ENCODE measurements around a stretch of chr2.

GRCh38 chr2:201118146-201119188 lies 2.5 kb downstream of the CFLAR start:
- PRO-cap, 2 experiments: peak in 2 of 2 experiments; most common plus-strand start chr2:201119026 (in 2); most common minus-strand start chr2:201118607 (in 2)

GRCh38 chr2:201170900-201171912 lies 11.7 kb upstream of the CASP10 start:
- PRO-cap, 2 experiments: no peak in any of the 2 experiments

DNA sequence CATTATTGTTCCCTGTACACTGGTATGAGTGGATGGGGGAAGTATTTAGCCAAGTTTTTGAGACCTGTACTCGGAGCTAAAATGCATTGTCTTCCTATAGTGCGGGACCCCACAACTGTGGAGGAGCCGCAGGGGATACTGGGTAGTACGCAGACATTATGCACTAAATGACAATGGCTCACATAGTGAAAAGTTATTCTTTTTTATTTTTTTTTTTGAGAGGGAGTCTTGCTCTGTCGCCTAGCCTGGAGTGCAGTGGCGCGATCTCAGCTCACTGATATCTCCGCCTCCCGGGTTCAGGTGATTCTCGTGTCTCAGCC lies 26.1 kb upstream of the CASP8 start:
- PRO-cap, 2 experiments: no peak in any of the 2 experiments

DNA sequence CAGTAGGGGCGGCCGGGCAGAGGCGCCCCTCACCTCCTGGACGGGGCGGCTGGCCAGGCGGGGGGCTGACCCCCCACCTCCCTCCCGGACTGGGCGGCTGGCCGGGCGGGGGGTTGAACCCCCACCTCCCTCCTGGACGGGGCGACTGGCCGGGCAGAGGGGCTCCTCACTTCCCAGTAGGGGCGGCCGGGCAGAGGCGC lies 22.7 kb downstream of the CASP8 start:
- PRO-cap, 2 experiments: no peak in any of the 2 experiments

DNA sequence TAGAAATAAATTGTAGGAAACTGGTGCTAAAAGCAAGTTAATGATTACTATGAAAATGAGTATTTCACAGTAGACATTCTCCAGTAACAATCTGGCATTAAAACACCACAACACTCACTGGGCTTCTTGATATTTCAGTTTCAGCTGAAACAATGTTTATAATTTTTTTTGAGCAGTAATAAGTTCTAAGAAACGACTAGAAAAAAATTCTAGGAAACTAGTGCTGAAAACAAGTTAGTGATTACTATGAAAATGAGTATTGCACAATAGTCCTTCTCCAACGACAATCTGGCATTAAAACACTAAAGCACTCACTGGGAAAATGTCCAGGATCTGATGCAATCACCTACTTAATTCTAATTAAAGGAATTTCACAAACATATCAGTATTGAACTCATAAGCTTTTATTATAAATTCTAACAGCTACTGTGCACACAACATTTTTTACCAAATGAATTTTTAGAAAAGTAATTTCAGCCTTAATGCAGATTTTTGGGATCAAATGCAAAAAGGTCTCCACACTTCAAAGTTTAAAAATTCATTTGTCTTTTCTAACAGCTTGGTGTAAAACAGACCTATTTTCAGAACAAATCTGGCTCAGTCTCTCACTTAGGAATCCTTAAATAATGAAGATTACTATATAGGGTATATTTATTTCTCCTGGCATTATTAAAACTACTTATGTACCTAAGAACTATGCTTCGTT lies 44.8 kb downstream of the TRAK2 start:
- PRO-cap, 2 experiments: peak in 2 of 2 experiments; most common plus-strand start position 407 of the sequence (in 2); most common minus-strand start position 290 of the sequence (in 1)

- PRO-cap, 2 experiments: peak in 2 of 2 experiments; most common plus-strand start chr2:201642625 (in 1); most common minus-strand start chr2:201642670 (in 1)
These were observed 918 bp downstream of the TMEM237 start for GRCh38 chr2:201642238-201642931.

DNA sequence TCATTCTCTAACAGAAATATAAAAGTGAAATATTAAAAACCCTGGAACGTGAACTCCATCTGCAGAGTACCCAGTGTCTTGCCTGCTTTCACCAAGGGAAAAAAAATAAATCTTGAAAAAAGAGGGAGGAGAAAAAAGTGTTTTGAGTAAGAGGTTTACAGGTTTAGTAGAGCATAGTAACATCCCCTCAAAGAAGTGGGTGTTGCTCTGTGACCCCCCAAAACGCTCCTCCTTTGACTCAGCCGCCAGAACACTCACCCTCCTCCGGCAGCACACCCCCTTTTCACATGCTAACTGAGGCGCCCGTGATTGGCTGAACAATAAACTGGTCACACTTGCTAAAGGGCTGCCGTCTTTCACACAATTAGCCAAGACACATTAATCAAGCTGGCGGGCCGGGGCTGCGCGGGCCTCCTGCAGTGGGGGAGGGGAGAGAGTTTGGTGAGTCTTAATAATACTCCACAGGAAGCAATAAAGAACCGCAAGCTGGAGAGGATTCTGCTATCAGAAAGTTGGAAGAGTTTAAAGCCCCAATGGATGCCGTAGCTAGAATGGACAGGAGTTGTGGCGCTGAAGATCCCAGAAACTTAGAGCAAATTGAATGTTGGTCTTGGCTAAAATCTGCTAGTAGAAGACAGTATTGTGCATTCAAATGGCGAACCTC lies 52.5 kb downstream of the CDK15 start:
- PRO-cap, 2 experiments: no peak in any of the 2 experiments

- PRO-cap, 2 experiments: no peak in any of the 2 experiments
These were observed 105.0 kb downstream of the CDK15 start for GRCh38 chr2:201911368-201911681.

GRCh38 chr2:201966814-201967405 lies 66.7 kb upstream of the FZD7 start:
- PRO-cap, 2 experiments: no peak in any of the 2 experiments

DNA sequence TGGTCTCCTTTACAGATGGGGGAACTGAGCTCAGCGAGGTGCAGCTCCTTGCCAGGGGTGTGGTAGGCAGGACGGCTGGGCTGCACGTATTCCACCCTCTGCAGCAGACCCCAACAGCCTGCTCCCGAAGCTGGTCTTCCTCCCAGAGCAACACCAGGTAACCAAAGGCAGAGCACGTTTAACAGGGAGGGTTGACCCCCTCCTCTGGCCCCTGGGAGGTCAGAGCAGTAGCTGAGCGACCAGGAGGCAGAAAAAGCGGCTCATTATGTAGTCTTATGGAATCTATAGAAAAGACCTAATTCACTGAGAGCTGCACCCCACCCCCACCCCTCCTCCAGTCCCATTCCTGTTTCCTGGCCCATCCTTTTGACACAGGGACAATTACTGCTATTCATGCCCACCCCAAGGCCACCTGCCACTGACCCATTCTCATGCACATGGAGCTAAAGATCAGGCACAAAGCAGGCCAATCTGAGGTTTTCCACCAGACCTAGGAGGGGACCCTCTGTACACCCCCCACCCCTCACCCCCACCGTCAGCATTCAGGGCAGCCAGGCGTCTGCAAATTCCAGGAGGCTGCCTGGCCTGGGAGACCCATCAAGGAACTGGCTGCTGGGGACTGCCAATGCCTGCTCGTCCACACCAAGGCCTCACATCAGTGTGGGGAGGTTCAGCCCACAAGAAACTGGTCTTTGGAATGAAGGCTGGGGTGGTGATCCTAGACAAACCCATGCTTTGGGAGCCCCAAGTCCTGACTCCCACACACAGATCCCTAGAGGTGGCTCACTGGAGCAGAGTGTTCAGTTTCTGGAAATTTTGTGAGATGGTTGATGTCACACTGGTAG lies 60.8 kb upstream of the FZD7 start:
- PRO-cap, 2 experiments: no peak in any of the 2 experiments

DNA sequence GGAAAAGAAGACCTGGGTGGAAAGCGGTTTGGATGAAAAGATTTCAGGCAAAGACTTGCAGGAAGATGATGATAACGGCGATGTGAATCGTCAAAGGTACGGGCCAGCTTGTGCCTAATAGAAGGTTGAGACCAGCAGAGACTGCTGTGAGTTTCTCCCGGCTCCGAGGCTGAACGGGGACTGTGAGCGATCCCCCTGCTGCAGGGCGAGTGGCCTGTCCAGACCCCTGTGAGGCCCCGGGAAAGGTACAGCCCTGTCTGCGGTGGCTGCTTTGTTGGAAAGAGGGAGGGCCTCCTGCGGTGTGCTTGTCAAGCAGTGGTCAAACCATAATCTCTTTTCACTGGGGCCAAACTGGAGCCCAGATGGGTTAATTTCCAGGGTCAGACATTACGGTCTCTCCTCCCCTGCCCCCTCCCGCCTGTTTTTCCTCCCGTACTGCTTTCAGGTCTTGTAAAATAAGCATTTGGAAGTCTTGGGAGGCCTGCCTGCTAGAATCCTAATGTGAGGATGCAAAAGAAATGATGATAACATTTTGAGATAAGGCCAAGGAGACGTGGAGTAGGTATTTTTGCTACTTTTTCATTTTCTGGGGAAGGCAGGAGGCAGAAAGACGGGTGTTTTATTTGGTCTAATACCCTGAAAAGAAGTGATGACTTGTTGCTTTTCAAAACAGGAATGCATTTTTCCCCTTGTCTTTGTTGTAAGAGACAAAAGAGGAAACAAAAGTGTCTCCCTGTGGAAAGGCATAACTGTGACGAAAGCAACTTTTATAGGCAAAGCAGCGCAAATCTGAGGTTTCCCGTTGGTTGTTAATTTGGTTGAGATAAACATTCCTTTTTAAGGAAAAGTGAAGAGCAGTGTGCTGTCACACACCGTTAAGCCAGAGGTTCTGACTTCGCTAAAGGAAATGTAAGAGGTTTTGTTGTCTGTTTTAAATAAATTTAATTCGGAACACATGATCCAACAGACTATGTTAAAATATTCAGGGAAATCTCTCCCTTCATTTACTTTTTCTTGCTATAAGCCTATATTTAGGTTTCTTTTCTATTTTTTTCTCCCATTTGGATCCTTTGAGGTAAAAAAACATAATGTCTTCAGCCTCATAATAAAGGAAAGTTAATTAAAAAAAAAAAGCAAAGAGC lies 3.3 kb downstream of the FZD7 start:
- PRO-cap, 2 experiments: no peak in any of the 2 experiments

GRCh38 chr2:202091182-202092090 lies 18.4 kb downstream of the KIAA2012 start:
- PRO-cap, 2 experiments: no peak in any of the 2 experiments

GRCh38 chr2:202187600-202188024 lies 50.8 kb downstream of the SUMO1 start:
- PRO-cap, 2 experiments: no peak in any of the 2 experiments

DNA sequence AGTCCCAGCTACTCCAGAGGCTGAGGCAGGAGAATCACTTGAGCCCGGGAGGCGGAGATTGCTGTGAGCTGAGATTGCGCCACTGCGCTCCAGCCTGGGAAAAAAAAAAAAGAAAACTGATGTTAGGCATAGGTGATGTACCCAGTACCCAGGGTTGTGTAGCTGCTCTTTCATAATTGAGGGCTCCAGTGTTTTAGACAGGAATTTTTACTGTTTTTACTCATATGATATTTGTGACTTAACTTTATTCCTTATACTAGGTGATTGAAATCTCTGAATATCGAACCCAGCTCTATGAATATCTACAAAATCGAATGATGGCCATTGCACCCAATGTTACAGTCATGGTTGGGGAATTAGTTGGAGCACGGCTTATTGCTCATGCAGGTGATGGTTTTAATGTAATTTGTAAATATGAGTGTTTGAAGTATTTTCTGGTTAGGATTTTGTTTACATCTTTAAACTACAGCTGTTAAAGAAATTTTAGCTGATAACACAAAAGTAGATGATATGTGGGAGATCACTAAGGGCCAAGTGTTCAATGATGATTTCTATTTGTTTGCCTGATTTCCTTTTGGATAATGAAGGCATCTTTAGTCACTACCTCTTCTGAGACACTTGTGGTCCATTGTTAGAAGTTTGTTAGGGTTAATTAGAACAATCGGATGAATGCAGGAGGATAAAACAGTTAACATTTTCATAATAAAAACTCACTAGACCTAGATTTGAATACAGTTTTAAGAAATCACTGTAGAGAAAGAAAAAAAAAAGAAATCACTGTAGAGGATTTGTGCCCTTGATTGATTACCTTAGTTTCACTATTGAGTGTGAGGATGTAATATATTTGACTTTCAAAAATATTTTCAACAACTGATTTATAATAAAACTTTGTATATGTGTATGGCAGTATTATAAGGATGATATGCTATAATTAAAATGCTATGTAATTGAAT lies 27.2 kb downstream of the NOP58 start:
- PRO-cap, 2 experiments: no peak in any of the 2 experiments

GRCh38 chr2:202295412-202296198 lies 30.0 kb downstream of the NOP58 start:
- PRO-cap, 2 experiments: no peak in any of the 2 experiments

DNA sequence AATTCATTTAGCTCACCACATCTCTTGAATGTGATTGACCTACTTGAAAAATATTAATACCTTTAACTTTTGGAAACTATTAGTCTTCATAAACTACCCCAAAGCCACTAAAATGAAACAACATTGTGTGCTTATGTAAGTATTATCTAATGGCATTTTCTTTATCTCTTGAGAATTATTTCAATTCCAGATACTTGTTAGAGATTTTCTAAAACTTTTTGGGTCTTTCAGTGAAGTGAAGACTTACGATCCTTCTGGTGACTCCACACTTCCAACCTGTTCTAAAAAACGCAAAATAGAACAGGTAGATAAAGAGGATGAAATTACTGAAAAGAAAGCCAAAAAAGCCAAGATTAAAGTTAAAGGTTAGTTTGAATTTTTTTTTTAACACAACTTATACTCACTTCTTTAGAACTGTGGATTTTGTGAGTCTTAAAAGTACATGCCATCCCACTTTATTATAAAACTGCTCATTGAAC lies 34.5 kb downstream of the NOP58 start:
- PRO-cap, 2 experiments: no peak in any of the 2 experiments

DNA sequence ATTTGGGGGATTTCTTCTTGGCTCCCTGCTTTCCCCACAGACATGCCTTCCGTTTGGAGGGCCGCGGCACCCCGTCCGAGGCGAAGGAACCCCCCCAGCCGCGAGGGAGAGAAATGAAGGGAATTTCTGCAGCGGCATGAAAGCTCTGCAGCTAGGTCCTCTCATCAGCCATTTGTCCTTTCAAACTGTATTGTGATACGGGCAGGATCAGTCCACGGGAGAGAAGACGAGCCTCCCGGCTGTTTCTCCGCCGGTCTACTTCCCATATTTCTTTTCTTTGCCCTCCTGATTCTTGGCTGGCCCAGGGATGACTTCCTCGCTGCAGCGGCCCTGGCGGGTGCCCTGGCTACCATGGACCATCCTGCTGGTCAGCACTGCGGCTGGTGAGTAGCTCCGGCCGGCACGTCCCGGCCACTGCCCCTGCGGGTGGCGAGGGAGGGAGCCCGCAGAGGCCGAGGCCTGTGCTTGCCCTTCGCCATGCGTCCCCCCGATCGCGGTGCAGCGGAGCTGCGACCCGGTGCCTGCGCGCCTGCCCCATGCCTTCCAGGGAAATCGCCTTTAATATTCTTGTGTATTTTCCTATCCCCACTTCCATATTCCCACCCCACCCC lies 1.1 kb downstream of the BMPR2 start:
- PRO-cap, 2 experiments: peak in 1 of 2 experiments; most common minus-strand start position 554 of the sequence (in 1)

- PRO-cap, 2 experiments: peak in 1 of 2 experiments; most common minus-strand start chr2:202379569 (in 1)
These were observed 3.3 kb downstream of the BMPR2 start for GRCh38 chr2:202379407-202379913.

- PRO-cap, 2 experiments: no peak in any of the 2 experiments
These were observed 25.0 kb upstream of the FAM117B start for GRCh38 chr2:202609669-202610200.

GRCh38 chr2:202912866-202913407 lies 862 bp downstream of the CARF start:
- PRO-cap, 2 experiments: no peak in any of the 2 experiments

All from heart right ventricle (tissue), 2 donors.